ENCODE data around the genes IL1RAPL2 and RADX.

DNA sequence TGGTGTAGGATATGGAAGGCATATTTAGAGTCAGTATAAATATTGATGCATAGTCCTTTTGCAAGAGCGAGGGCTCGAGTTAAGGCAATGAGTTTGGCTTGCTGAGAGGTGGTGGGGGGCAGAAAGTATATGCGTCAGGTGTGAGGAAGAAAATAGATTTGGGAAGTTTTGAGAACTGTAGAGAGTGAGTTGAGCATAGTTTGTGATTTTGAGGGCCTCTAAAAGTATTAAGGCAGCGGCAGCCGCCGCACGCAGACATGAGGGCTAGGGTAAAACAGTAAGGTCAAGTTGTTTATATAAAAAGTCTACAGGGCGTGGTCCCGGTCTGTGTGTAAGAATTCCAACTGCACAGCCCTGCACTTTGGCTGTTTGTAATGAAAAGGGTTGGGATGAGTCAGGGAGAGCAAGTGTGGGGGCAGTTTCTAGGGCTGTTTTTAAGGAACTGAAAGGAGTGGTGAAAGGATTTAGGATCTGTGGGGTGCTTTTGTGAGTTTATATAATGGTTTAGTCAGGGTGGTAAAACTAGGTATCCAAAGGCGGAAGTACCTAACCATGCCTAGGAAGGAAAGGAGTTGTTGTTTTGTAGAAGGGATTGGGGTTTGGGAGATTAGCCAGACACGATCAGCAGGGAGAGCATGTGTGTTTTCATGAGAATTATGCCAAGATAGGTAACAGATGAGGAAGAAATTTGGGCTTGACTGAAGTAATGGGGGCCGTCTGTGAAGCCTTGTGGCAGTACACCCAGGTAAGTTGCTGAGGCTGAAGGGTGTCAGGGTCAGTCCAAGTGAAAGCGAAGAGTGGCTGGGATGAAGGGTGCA, 55.0 kb downstream of the BEX3 start:
- PRO-cap, 4 experiments: no peak in any of the 4 experiments
- RAMPAGE, long total RNA, 2 experiments: no peak in any of the 2 experiments
- RRBS: no CpG with 5 or more reads among the region's 13 CpGs

DNA sequence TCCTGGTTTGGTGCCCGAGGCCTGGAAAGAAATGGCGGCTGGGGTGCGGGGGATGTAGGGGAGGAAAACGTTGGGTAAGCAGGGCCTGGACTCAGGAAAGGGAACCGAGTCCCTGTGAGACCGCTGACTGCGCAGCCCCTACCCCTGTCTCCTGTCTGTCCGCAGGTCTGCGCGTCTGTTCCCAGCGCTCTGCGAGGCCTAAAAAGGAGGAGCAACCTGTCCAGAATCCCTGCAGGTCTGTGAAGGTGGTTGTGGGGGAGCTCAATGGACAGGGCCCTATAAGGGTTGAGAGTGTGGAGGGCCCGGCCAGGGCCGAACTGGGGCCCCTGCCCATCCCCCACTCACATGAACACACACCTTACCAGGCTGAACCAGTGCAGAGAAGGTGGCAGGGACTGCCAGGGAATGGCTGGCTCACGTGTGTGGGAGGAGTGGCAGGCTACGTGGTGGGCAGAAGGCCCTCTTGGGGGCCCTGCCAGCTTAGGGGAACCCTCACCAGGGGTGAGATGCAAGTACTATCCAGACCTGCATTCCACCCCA, 746 bp downstream of the TCEAL3 start:
- PRO-cap, 4 experiments: peak in 2 of 4 experiments; most common plus-strand start position 379 of the sequence (in 2); most common minus-strand start position 241 of the sequence (in 1)
- RAMPAGE, long total RNA, 2 experiments: no peak in any of the 2 experiments
- RRBS: no CpG with 5 or more reads among the region's 16 CpGs

DNA sequence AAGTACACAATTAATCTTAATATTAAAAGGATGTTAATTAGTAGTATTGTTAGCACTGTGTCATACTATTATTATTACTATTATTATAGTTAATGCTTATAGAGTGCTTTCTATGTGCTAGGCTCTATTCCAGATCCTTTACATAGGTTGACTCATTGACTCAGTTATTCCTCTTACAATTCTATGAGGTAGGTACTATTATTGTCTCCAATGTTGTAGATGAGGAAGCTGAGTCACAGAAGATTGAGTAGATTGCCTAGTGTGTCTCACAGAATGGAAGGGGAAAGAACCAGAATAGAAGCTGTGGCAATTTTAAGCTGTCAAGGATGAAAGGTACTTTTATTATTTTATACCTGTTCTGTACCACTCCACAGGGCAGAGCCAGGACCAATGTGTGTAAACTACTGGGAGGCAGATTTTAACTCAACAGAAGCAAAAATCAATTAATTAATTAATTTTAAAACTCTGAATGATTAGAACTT, 1.9 kb upstream of the TCEAL1 start:
- PRO-cap, 4 experiments: peak in 3 of 4 experiments; most common plus-strand start position 259 of the sequence (in 3)
- RAMPAGE, long total RNA, 2 experiments: no peak in any of the 2 experiments

- PRO-cap, 4 experiments: peak in 2 of 4 experiments; most common plus-strand start chrX:103631379 (in 1); most common minus-strand start chrX:103631330 (in 2)
- RAMPAGE, long total RNA, 2 experiments: no peak in any of the 2 experiments
- RRBS: no CpG with 5 or more reads among the region's 4 CpGs
Measured at GRCh38 chrX:103631062-103631482, 2.3 kb downstream of the TCEAL1 start.

GRCh38 chrX:103679217-103680028, 7.1 kb downstream of the MORF4L2 start:
- PRO-cap, 4 experiments: no peak in any of the 4 experiments
- RAMPAGE, long total RNA, 2 experiments: no peak in any of the 2 experiments
- RRBS: no CpG with 5 or more reads among the region's 14 CpGs

DNA sequence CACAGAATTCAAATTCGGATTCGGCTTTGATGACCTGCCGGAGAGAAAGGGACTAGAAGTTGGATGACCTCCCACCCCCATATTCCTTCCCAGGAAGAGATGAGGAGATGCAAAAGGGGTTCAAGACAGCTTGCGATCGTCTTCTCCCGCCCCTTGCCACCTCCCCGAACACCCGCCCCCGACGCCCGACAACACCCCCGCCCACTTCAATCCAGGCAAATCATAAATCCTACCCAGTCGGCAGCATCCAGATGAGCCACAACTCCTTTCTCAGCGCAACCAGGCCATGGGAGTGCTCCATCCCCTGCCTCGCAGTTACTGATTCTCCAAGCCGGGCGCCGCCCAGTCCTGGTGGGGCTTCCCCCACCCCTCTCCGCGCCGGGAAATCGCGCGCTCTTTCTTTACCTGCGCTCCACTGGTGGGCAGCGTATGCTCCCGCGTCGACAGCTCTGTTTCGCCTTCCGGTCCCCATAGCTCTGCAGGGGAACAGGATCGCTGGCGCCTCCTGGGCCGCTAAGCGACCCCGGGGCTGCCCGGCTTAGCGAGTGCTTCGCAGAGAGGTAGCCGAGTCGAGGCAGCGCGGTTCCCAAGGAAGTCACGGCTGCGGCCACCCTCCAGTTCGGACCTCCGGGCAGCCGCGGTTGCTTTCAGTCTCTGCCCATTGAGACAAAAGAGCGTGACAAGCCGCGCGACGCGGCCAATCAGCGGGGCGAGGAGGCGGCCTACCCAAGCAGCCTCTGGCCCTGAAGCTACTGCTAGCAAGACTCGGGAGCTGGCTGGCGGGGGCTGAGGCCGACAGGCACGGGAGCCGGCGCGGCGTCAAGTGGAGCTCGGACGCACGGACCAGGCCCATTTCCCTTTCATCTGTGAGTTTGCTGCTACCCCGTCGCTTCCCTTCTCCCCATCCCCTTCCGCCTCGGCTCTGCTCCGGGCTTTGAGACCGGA, 43.7 kb upstream of the TMSB15B start:
- PRO-cap, 4 experiments: peak in 4 of 4 experiments; most common plus-strand start position 236 of the sequence (in 3); most common minus-strand start position 603 of the sequence (in 2)
- RAMPAGE, long total RNA, 2 experiments: start-site peak on the minus strand in 1 of 2 experiments, centred at position 640 of the sequence, 14 reads per replicate
- RRBS: 14% methylated on average over 24 of the region's 75 CpGs

GRCh38 chrX:104185966-104186277, 19.7 kb downstream of the FAM199X start:
- PRO-cap, 4 experiments: no peak in any of the 4 experiments
- RAMPAGE, long total RNA, 2 experiments: no peak in any of the 2 experiments
- RRBS: no CpG with 5 or more reads among the region's 2 CpGs

- PRO-cap, 4 experiments: no peak in any of the 4 experiments
- RAMPAGE, long total RNA, 2 experiments: no peak in any of the 2 experiments
- RRBS: no CpG with 5 or more reads among the region's 3 CpGs
Measured at GRCh38 chrX:104190524-104191674, 24.6 kb downstream of the FAM199X start.

- PRO-cap, 4 experiments: peak in 1 of 4 experiments; most common plus-strand start chrX:104566199 (in 1)
- RAMPAGE, long total RNA, 2 experiments: no peak in any of the 2 experiments
- RRBS: 23% methylated on average over 4 of the region's 35 CpGs
Measured at GRCh38 chrX:104565869-104566551, at the start of gene IL1RAPL2. Gene IL1RAPL2, plus strand, starts transcription at chrX:104566199.

DNA sequence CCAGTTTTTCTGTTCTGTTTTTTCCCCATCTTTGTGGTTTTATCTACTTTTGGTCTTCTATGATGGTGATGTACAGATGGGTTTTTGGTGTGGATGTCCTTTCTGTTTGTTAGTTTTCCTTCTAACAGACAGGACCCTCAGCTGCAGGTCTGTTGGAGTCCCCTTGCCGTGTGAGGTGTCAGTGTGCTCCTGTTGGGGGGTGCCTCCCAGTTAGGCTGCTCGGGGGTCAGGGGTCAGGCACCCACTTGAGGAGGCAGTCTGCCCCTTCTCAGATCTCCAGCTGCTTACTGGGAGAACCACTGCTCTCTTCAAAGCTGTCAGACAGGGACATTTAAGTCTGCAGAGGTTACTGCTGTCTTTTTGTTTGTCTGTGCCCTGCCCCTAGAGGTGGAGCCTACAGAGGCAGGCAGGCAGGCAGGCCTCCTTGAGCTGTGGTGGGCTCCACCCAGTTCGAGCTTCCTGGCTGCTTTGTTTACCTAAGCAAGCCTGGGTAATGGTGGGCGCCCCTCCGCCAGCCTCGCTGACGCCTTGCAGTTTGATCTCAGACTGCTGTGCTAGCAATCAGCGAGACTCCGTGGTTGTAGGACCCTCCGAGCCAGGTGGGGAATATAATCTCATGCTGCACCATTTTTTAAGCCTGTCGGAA, 310.9 kb downstream of the TEX13A start:
- PRO-cap, 4 experiments: no peak in any of the 4 experiments
- RAMPAGE, long total RNA, 2 experiments: no peak in any of the 2 experiments
- RRBS: no CpG with 5 or more reads among the region's 11 CpGs

DNA sequence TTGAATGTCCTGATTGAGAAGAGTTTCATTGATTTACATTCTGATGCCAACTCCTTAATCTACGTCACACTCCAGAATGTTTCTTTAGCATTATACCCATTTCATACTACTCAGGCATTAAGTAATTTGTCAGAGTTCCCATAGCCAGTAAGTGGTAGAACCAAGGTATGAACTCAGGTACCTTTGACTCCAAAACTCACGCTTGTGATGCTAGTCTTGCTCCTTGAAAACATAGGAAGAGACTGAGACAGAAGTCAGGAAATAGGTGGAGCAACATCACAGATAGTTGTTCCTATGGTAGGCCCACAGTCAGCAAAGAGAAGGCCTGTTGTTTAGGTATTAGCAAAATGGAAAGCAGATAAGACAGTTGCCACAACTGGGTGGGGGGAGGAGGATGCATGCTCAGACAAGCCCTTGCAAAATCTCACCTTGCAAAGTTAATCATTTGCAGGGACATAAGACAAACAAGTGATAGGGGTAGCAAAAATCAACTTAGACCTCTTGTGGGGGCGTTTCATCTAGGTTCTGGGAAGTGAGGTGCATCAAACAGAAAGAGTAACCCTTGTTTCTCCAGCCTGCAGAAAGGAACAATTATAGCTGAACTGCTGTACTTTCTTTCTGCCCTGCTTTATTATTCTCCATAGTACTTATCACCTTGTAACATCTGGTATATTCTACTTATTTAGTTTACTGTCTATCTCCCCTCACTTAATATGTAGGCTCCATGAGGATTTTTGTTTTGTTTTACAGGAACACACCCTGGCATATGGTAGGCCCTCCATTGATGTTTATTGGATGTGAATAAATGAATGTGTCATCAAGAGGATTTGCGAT, 30.7 kb downstream of the SERPINA7 start:
- PRO-cap, 4 experiments: no peak in any of the 4 experiments
- RAMPAGE, long total RNA, 2 experiments: no peak in any of the 2 experiments
- RRBS: no CpG with 5 or more reads among the region's 4 CpGs

DNA sequence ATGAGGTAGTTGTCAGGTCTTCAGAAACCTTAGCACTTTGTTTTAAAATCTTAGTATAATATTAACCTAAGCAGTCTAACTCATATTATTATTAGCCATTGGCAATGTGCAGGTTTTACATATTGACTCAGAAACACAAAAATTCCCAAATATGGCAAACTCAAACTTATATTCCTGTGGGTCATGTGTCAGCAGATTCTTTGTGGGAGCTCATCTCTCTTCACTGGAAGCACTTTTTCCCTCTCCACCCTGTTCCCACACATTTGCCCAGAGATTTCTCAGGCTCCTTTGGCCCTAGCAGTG, 8.2 kb upstream of the PWWP3B start:
- PRO-cap, 4 experiments: no peak in any of the 4 experiments
- RAMPAGE, long total RNA, 2 experiments: no peak in any of the 2 experiments

GRCh38 chrX:106169408-106169877, 1.3 kb downstream of the PWWP3B start:
- PRO-cap, 4 experiments: peak in 2 of 4 experiments; most common plus-strand start chrX:106169540 (in 1); most common minus-strand start chrX:106169608 (in 1)
- RAMPAGE, long total RNA, 2 experiments: no peak in any of the 2 experiments
- RRBS: no CpG with 5 or more reads among the region's 3 CpGs

- PRO-cap, 4 experiments: peak in 1 of 4 experiments; most common plus-strand start chrX:106171180 (in 1); most common minus-strand start chrX:106171092 (in 1)
- RAMPAGE, long total RNA, 2 experiments: no peak in any of the 2 experiments
- RRBS: no CpG with 5 or more reads among the region's 4 CpGs
Measured at GRCh38 chrX:106170808-106171426, 2.8 kb downstream of the PWWP3B start.

GRCh38 chrX:106177086-106177682, 9.1 kb downstream of the PWWP3B start:
- PRO-cap, 4 experiments: peak in 4 of 4 experiments; most common plus-strand start chrX:106177325 (in 2); most common minus-strand start chrX:106177153 (in 1)
- RAMPAGE, long total RNA, 2 experiments: no peak in any of the 2 experiments
- RRBS: no CpG with 5 or more reads among the region's 18 CpGs

GRCh38 chrX:106611620-106612157, at the start of gene RADX:
Gene RADX, plus strand, starts transcription at chrX:106611978.
- PRO-cap, 4 experiments: peak in 4 of 4 experiments; most common plus-strand start chrX:106611981 (in 4); most common minus-strand start chrX:106611855 (in 2)
- RAMPAGE, long total RNA, 2 experiments: no peak in any of the 2 experiments
- RRBS: no CpG with 5 or more reads among the region's 37 CpGs

GRCh38 chrX:106903946-106904227, 746 bp upstream of the RIPPLY1 start:
- PRO-cap, 4 experiments: no peak in any of the 4 experiments
- RAMPAGE, long total RNA, 2 experiments: no peak in any of the 2 experiments
- RRBS: no CpG with 5 or more reads among the region's 2 CpGs

DNA sequence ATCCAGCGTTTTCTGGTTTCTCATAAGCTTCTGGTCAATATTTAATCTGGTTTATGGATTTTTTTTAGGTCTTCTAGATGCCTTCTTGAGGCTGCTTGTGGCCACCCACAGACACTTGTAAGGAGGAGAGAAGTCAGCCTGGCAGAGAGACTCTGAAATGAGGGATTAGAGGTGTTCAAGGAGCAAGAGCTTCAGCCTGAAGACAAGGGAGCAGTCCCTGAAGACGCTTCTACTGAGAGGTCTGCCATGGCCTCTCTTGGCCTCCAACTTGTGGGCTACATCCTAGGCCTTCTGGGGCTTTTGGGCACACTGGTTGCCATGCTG, 7.7 kb downstream of the CLDN2 start:
- PRO-cap, 4 experiments: no peak in any of the 4 experiments
- RAMPAGE, long total RNA, 2 experiments: no peak in any of the 2 experiments
- RRBS: no CpG with 5 or more reads among the region's 2 CpGs

DNA sequence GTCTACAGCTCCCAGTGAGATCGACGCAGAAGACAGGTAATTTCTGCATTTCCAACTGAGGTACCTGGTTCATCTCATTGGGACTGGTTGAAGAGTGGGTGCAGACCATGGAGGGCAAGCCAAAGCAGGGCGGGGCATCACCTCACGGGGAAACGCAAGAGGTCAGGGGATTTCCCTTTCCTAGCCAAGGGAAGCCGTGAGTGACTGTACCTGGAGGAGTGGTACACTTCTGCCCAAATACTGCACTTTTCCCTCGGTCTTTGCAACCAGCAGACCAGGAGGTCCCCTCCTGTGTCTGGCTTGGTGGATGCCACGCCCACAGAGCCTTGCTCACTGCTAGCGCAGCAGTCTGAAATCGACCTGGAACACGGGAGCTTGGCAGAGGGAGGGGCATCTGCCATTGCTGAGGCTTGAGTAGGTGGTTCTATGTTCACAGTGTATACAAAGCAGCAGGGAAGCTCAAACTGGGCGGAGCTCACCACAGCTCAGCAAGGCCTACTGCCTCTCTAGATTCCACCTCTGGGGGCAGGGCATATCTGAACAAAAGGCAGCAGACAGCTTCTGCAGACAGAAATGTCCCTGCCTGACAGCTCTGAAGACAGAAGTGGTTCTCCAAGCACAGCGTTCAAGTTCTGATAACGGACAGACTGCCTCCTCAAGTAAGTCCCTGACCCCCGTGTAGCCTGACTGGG, 33.5 kb downstream of the MORC4 start:
- PRO-cap, 4 experiments: no peak in any of the 4 experiments
- RAMPAGE, long total RNA, 2 experiments: no peak in any of the 2 experiments
- RRBS: no CpG with 5 or more reads among the region's 15 CpGs

DNA sequence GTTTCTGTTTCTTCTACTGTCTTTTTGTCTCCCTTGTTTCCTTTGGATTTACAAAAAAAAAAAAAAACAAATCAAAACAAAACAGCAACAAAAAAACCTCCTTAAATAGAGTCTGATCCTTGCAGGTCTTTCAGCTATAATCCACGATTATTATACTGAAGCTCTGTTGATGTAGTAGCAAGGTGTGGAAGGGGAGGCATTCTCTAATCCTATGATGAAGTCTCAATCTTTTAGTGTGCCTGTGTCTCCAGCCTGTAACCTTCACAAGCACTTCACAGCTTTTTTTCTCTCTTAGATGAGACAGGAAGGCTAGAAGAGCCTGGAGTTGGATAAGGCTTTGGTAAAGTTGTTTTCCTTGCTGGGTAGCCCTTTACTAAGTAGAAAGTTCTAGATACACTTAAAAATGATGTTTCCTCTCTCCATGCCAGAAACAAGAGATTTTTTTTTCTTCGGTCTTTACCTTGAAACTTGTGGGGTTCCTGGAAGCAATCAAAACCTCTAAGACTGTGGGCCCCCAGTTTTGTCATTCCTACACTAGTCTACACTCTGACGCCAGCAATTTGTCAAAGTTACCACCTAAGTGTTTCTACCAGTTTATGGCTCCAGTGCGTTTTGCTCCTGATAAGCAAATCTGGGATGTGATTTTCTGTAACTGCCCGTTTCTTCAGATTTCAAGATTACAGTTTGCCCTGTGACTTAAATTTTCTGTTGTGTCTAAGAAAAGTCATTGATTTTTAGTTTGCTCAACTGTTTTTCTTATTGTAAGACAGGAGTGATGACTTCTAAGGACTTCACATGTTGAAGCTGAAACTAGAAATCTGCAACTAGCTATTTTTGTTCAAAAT, 34.3 kb downstream of the RBM41 start:
- PRO-cap, 4 experiments: no peak in any of the 4 experiments
- RAMPAGE, long total RNA, 2 experiments: start-site peak on the minus strand in 1 of 2 experiments, centred at position 315 of the sequence, 7 reads per replicate
- RRBS: no CpG with 5 or more reads among the region's 5 CpGs